SJSA1 (cell line): Measurements from ENCODE around the gene FOXF2.

DNA sequence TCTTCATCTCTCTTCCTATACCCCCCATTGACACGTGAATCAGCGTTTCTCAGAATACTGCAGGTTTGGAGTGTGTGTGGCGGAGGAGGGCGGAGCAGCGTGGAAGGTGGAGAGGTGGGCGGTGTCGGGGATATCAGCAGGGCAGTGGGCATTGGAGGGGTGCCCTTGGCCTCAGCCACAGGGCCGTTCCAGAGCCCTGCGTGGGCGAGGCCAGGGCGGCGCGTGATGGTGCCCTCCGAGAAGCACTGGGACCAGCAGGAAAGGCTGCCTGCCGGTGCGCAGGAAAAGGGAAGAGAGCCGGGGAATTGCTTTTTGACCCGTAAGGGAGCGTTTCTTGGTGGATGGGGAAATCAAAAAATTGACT is 82.8 kb upstream of the DUSP22 start:
- RAMPAGE, long total RNA: no peak

DNA sequence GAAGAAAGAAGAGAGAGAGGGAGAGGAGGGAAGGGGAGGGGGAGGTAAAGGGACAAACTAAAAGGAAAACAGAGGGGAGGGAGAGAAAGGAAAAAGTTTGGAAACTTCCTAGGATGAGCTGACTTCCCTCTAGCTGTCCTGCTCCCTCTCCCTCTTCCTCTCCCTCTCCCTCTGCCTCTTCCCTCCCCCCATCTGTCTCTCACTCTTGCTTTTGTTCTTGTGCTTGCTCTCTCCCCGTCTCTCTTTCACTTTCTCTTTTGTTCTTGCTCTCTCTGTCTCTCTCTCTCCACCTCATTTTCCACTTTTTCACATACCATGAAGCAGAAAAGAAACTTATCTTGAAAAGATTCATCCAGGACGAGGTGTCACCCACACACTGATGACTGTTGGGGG is 56.4 kb upstream of the DUSP22 start:
- RAMPAGE, long total RNA: no peak

- RAMPAGE, long total RNA: no peak
Observed at GRCh38 chr6:286645-287164, 5.6 kb upstream of the DUSP22 start.

DNA sequence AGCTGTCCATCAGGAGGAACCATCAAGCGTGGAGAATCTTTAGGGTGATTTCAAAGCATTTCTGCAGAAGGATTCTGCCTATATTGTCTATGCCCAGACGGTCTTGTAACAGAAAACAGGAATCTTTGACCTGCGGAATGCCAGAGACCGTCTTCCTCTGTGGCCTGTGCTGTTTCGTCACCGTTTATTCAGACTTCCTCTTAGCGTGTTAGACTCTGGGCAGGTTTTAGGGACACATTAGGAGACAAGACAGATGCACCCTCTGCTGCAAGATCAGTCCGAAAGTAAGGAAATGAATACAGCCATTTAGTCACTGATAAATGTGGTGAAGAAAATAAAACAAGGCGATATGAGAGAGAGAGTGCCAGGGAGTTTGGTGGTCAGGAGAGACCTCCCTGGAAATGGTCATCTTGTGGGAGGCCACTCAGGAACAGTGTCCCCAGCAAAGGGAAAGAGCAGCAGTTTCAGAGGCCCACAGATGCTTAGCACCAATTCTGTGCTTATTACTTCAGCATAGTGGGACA is 6.4 kb downstream of the DUSP22 start:
- RAMPAGE, long total RNA: no peak

- RAMPAGE, long total RNA: no peak
Observed at GRCh38 chr6:332574-333083, 40.3 kb downstream of the DUSP22 start.

- RAMPAGE, long total RNA: no peak
Observed at GRCh38 chr6:337617-338347, 45.5 kb downstream of the DUSP22 start.

DNA sequence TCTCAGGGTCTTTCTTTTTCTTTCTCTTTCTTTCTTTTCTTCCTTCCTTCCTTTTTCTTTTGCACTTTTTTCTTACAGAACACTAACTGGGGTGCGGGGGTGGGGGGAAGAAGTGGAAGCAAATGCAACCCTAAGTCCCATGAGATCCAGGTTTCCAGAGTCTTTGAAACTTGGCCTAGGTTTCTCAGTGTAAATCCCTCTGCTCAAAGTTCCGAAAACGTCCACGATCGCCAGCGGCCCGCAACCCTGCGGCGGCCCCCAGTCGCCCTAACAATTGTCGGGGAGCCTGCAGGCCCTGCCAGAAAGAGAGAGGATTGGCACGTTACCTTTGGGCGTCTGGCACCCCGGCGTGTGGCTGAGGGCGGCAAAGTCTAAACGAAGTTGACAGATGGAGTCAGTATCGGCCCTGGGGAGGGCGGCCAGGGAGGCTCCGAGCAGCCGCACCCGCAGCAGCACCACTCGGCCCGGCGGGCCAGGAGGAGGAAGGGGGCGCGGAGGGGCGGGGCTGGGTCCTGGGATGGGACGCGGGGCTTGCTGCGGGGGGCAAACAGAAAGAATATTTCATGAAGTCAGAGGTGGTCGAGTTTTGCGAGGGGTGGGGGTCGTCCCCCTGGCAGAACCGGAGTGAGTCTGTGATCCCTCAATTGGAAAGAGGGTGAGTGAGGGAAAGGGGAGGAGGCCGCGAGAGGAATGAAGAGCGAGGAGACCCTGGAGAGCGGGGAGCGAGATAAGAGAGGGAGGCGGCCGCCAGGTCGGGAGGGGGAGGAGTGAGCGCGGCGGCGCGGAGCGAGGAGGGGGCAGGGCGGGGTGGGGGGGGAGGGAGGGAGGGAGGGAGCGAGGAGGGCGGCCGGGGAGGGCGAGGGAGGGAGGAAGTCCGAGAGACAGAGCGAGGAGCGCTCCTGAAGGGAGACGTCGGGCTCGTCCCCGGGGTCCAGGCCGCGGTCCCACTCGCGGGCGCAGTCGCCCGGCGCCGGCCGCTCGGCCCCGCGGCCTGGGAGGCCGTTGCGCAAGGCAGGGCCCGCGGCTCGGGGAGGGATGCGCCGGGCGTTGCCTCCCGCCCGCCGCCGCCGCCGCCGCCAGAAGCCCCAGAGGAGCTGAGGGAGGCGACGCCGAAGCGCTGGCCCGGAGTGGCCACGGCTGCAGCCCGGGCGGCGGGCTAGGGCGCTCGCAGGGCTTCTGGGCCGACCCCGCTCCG is at the start of gene FOXF2:
Gene FOXF2 (plus strand): TSS at position 884 of the 1,195 bp plus-strand sequence.
- RAMPAGE, long total RNA: no peak

GRCh38 chr6:1604896-1605755 is 4.6 kb upstream of the FOXC1 start:
- RAMPAGE, long total RNA: no peak

DNA sequence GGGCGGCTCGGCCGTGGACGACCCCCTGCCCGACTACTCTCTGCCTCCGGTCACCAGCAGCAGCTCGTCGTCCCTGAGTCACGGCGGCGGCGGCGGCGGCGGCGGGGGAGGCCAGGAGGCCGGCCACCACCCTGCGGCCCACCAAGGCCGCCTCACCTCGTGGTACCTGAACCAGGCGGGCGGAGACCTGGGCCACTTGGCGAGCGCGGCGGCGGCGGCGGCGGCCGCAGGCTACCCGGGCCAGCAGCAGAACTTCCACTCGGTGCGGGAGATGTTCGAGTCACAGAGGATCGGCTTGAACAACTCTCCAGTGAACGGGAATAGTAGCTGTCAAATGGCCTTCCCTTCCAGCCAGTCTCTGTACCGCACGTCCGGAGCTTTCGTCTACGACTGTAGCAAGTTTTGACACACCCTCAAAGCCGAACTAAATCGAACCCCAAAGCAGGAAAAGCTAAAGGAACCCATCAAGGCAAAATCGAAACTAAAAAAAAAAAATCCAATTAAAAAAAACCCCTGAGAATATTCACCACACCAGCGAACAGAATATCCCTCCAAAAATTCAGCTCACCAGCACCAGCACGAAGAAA is 2.1 kb downstream of the FOXC1 start:
- RAMPAGE, long total RNA: no peak

DNA sequence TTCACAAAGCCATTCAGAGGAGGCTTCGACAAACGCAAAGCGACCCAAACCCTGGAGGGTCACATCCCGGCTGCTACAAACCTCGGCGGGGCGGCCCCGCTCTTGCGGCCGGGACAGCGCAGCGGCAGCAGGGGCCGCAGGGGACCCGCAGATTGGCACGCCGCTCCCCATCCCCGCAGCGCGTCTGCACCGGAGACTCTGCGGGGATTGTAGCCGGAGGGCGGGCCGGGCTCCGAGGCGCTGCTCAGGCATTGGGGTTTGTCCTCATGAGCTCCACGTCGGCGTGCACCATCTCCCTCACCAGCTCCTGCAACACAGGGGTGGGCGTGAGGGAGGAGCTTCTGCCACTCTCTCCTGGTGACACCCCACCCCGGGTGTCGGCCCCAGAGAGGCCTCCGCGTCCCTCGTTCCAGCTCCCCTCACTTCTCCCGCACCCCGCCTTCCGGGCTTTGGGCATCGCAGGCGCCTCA is 14.2 kb downstream of the FOXC1 start:
- RAMPAGE, long total RNA: no peak

- RAMPAGE, long total RNA: no peak
Observed at GRCh38 chr6:1679406-1679900, 69.7 kb downstream of the FOXC1 start.

DNA sequence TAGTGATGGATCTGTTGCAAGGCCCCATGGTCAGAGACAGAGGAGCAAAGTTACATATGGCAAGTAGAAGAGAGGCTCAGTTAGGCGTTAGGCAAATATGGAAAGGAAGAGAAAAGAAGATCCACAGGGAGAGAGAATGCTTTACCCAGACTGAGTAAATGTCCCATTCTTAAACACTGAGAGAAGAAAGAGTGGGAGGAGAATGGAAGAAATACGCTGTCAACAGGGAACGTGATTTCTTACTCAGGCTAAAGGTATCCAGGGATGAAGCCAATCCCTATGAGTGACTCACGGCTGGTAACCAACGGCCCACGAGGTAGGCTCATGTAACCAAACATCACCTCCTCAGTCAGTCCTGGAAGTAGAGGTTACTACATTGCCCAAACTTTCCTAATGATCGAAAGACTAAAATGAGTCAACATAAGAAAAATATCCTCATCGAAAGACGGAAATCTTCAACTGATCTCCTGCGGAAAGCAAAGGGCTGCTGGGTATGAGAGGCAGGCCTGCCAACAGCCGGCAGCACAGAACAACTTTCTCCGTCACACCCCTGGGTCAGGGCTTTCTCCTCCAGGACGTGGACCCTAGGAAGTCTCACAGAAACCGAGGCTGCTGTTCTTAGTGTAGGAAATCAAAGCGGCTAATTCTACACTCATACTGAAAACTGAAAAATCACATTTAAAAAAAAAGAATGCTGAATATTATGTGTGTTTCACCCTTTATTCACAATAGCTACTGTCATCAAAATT is 292.6 kb downstream of the GMDS start:
- RAMPAGE, long total RNA: no peak

DNA sequence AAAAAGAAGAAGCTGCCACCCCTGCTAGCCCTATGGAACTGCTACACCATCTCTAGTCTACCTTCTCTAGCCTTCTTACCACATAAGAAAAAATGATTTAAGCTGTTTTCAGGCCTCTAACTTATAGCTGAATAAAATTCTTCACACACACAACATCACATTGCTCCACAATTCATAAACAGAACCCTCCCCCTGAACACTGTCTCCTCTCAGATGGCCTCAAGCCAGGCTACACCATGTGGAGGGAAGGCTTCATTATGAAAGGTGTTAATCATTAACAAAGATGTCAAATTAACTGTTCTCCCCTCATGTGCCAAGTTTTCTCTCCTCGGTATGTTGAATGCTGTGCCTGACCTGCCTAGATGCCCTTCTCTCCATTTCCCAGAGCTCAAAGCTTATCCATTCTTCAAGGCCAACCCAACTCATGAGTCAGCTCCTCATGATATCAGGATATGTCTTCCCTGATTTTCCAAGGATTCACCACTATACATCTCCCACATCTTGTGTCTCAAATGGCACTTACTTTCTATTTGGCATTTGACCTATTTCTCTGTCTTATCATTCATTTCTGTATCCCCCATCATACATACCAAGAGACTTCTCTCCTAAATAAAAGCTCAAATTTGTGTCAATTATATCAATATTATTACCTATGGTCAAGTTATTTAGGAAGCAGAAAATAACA is 210.3 kb downstream of the GMDS start:
- RAMPAGE, long total RNA: no peak

DNA sequence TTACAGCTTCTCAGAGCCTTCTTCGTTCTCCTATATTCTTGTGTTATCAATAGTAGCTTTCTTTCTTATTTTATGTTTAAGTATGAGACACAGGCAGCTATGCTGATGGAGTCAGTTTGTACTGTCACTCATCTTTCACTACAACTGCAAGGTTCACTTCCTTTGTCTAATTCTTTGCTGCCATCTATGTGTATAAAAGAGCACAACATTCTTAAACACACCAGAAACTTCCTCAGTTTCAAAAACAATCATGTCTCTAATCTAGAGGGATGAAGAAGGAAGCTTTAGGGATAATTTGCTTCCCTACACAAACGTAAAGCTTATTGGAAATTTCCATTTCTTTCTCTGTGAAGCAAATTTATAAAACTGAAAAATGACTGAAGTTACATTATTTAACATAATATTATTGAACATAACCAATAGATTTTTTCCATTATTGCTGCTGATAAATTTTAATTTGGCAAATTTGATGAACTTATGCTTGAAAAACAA is 141.1 kb downstream of the GMDS start:
- RAMPAGE, long total RNA: no peak

GRCh38 chr6:2112997-2114463 is 131.9 kb downstream of the GMDS start:
- RAMPAGE, long total RNA: no peak

DNA sequence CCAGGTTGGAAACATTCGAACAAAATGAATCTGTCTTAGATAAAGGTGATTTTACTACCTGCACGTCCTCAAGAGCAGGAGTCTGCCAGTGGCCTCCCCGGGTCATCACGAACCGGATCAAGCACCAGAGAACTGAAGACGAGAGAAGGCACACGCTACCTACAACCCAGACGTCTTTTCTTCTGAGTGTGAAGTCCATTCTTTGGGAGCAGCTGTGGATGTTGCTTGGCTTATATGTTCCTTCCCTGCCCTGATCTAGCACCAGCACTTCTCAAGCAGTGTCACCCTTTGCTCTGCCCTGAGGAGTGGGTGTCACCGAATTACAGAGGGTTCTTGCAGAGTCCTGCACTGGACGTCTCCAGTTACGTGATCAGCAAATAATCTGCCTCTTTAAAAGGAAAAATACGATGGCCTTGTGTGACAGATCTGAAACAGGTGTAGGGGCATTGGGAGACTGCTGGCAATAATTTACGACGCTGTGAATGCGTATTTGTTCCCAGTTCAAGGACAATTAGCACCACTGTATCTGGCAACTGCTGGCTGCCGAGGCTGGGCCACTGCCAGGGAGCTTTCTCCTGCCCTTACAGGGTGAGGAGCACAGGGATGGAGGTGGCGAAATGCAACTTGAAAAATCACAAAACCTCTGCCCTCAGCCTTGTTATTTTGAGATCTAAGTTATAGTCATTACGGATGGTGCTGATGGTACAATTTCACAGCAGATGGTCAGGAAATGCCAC is 6.7 kb downstream of the MYLK4 start:
- RAMPAGE, long total RNA: no peak

- RAMPAGE, long total RNA: no peak
Observed at GRCh38 chr6:2784712-2785249, 19.6 kb downstream of the WRNIP1 start.

- RAMPAGE, long total RNA: no peak
Observed at GRCh38 chr6:2838502-2838701, 3.3 kb downstream of the SERPINB1 start.

GRCh38 chr6:2865137-2865535 is 23.5 kb upstream of the SERPINB1 start:
- RAMPAGE, long total RNA: no peak

DNA sequence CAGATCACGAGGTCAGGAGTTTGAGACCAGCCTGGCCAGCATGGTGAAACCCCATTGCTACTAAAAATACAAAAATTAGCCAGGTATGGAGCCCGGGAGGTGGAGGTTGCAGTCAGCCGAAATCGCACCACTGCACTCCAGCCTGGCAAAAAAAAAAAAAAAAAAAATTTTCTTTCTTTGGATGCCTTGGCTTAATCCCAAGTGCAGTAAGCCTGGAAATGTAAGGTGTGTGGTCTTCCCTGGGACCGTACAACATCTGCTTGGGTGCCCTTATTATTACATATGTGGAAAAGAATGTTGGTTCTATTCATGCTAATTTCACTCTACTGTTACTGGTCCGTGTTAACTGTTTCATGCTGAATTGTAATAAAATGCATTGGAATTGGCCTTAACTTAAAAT is 1.5 kb downstream of the SERPINB6 start:
- RAMPAGE, long total RNA: no peak